ENCODE measurements around a stretch of chr6.

DNA sequence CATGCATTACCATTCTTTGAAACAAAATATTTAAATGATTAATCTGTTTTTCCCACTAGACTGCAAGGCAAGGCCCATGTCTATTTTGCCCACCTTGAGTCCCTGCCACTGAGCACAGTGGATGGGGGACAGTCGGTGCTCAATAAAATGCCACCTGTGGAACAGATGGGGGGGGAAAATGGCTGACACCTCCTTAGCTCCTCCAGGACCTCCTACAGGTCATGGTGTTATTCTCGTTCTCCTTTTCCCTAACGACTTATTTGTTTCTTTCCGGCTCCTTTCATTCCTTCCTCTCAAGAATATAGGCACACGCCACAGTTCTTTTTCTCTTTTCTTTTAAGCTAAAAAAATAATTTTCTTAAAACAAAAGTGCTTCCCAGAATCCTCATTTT, 1.3 kb upstream of the RNASET2 start:
- PRO-cap, result unidirectional peak, minus-strand start at position 167 of the sequence

GRCh38 chr6:167047535-167047998, 48.4 kb downstream of the CEP43 start:
- PRO-cap, result no peak

DNA sequence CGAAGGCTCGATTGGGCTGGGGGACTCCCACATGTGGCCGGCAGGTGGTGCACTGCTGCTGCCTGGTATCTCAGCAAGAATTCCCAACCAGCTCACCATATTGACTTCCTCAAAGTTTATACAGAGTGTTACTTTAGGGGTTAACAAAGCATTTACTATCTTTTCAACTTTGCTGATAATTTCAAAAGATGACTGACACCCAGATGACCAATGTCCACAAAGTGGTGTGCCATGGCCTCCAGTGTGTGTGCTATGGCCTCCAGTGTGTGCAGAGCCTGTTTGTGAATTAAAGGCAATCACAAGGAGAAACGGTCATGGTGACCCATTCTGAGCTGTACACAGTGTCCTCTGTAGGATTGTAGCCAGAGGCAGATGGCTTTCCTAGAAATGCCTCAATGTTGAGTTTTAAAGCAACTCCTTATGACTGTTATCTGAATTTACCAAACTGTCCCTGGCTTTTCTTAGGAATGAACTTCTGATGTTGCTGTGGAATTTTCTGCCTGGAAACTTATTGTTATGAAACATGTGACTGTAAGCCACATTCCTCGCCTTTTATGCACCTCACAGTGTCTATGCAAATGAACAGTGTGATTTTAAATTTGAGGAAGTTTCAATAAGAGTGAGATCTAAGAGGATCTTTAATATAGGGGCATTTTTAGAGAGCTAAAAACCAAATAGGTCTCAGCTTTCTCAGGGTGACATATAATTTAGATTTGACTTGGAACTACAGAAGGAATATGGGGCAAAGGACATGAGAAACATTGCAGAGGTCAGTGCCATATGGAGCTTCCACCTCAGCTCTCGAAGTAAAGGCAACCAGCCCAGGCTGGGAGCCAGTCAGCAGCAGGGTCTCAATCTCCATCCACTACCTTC, 2.4 kb upstream of the CCR6 start:
- PRO-cap, result no peak

DNA sequence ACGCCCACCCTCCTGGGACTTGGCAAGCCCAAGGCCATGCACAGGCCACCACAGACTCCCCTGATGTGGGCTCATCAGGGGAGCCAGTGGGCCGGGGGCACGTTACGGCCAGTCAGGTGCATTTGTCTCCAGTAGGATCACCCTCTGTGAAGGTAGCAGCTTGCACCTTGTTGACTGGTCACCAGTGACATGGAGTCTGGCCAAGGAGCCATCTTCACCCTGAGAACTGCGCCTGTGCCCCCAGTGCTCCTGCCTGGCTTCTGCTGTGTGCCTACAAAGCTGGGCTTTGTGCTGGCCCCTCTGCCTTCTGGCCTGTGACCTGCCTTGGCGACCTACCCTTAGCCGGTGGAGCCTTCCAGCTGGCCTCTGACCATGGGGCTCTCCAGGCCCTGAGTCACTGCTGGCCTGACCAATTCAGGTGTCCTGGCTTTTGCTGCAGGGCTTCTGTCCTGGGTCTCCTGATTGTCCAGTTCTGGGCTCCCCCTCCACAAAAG, 14.1 kb upstream of the UNC93A start:
- PRO-cap, result no peak

DNA sequence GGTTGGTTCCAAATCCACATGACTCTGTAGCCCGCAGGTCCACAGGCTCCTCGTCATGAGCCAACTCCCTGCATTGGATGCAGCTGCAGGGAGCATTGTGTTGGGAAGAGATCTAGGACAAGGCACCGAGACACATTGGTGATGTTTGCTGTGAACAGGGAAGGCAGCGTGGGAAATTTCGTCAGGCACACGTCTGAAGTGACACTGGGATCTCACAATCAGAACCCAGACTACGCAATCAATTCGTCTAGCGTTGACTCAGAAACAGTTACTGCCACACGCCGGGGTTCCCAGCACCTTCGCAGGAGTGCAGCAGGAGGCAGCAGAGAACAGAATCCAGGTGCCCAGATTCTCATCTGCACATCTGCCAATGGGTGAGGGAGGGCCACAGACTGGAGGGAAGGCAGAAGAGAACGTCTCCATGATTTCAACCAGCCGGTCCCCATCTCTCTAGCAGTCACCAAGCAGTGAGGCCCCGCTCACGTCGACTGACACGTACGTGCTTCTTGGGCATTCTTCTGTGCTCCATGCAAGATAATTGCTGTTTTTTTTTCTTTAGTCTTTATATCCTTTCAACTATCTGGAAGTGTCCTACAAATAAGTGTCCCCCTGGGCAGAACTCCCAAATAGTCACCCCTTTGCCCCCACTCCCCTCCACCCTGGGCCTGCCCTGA, 177.1 kb downstream of the TTLL2 start:
- PRO-cap, result no peak

DNA sequence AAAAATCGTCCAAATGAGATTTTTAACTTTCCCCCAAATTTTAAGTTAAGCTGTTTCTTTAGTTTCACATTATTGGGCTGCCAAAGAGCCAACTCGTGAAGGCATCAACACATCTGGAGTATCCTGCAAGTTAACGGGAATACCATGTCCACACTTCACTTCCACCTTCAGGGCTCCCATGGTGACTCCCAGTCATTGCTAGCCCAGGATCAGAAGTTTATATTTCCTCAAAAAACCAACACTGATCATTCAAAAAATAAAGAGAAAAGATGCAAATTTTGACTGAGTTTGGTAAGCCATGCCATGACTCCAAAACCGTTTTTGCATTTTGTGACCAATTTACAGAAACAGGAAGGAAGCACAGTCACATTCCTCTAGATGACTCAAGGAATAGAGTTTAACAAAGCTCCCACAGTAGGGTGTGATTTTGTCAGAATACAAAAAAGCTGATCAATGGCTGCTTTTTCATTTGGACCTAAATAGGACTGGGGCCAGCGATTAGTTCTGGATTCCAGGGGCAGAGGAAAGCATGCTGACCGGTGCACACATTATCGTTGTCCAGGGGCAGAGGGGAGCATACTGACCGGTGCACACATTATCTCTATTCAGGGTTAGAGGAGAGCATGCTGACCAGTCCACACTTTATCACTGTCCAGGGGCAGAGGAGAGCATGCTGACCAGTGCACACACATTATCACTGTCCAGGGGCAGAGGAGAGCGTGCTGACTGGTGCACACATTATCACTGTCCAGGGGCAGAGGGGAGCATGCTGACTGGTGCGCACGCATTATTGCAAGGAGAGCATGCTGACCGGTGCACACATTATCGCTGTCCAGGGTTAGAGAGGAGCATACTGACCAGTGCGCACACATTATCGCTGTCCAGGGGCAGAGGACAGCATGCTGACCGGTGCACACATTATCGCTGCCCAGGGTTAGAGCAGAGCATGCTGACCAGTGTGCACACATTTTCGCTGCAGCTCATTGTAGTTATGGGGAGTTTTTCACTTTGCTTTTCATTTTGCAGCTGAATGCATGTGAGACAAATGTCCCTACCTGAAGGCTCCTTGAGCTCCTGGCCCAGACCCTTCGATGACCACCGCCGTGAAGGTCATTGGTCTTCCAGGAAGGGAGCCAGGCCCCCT, 179.2 kb upstream of the AFDN start:
- PRO-cap, result no peak

DNA sequence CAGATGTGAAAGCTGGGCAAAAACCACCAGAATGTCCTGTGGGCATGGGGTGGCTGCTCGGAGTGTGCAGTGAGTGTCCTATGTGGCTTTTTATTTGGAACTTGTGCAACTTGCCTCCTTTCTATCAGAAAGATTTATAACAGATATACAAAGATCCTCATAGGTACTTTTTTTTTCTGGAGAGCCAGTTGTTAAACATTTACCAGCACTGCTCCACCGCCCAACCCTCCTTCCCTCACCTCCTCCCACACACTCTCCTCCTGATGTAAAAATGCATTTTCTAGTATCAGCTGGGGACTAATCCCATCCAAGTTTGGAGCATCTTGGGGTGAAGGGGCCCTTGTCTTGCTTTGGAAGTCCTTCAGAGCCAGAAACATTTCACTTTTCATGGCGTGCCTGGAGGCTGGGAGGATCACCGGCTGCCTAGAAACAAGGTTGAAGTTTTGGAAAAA, 165.3 kb upstream of the AFDN start:
- PRO-cap, result no peak

- PRO-cap, result no peak
These were observed 148.7 kb upstream of the AFDN start for GRCh38 chr6:167678037-167678315.

DNA sequence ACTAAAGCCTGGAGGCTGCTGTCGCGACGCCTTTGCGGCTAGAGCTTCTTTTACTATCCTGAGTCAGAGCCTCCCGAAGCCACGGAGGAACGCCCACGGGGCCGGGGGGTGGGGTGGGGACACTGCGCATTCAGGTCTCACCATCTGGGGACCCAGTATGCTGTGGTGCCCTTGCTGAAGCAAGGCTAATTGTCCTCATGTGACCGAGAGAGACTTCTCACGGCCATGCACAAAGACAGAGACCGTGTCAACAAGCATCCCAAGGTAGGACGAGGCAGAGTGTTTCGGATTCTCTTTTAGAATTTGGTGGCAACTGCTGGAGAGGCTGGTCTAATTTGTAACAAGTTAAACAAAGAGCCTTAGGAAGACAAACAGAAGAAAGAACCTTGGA, 38.4 kb upstream of the AFDN start:
- PRO-cap, result no peak

DNA sequence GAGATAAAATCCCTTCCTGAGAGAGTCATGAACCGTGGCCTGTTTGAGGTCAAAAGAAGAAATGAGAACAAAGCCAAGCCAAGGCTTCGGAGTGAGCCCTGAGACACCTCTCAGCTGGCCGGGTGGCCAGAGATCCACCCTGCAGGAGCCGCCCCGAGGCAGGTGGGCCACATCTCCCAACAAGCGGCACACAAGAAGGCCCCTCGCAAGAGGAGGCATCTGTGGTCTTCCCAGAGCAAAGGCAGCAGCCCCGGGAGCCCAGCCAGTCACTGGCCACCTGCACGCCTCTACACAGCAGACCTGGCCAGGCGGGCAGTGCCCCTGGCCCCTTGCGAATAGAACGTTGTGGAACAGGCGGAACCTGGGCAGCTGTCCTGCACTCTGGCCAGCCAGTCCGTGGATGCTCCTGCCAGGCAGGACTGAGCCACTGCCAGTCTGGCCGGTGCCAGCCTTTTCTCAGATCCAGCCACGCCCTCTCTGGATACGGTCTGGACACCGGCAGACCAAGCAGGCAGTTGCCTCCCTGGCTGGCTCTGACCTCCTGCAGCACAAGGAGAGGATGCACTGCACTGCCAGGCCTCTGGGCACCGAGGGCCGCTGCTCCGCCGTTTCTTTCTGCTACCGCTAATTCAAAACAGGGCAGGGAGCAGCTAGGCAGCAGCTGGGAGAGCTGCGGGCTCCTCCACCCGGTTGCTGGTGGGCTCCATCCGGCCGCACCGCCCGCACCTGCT, 30.7 kb upstream of the AFDN start:
- PRO-cap, result no peak

GRCh38 chr6:167825370-167826213, 1.1 kb upstream of the AFDN start:
- PRO-cap, result bidirectional peak, plus-strand start at chr6:167825923, minus-strand start at chr6:167825881

- PRO-cap, result no peak
These were observed 37.8 kb downstream of the AFDN start for GRCh38 chr6:167864219-167865133.

DNA sequence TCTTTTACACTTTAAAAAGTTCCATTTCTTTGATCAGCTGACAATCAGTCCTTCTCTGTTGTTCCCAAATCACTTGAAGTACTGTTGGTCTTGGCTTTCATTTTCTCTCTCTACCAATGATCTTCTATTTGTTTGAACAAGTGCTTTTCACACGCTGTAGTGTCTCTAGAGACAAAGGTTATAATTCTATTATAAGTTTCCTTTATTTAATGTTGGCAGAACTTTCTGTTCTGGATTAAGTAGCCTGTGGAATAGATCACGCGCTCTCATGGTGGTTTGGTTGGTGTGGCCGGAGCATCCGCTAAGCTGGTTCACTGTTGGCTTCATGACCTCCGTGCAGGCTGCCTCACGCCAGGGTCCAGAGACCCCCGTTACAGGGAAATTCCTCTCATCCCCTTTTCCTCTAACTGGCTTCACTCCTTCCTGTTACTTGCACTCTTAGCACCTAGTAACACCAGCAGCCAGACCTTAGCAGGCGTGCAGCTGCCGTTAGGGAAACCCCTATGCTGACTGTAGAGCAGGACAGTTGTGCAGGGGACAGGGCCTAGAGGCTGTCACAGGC, 30.9 kb upstream of the KIF25 start:
- PRO-cap, result no peak

- PRO-cap, result no peak
These were observed 24.3 kb downstream of the FRMD1 start for GRCh38 chr6:168054646-168055150.

GRCh38 chr6:168208952-168209592, 110.5 kb downstream of the DACT2 start:
- PRO-cap, result bidirectional peak, plus-strand start at chr6:168209172, minus-strand start at chr6:168209011

GRCh38 chr6:168270761-168271401, 48.7 kb downstream of the DACT2 start:
- PRO-cap, result no peak

DNA sequence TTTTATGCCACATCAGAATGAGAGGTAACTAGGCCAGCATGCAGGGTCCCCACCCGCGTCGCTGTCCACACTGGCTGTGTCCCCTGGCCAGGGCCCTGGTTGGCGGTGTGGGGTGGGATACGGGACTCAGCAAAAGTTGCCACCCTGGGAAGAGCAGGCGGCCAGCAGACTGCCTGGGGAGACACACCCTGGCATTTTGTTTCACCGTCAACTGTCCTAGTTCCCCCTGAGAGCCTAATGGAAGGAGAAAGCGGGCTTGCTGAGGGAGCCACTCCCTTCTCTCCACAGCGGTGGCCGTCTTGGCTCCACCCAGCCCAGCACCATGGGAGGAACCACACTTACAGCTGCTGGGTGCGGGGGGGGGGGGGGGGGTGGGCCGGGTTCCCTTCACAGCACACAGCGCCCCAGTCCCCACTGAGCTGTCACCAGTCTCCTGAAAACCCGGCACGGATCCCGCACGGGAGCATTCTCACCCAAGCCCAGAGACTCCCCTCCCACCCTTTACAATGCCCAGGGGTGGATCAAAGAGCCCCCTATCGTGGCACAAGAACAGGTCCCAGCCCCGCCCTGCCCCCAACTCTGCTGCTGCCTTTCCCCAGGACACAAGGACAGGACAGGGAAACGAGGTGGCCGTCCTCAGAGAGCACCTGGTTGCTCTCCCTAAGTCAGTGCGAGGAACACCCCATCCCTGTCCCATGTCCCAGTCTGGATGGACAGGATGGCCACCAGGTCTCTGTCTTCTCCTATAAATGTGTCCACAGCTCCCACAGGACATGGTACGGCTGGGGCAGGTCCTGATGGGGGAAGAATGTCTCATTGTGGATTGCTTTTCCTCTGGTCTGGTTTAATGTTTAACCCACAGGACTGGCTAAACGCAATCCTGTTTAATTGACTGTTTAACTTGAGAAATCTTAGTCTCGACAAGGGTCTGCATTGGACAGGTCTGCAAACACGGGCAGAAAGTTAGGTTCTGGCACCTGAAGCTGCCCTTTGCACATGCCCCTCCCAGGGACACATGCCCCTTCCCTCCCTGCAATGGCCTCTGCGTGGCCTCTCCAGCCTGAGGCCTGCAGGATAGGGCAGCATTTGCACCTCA, 45.5 kb downstream of the DACT2 start:
- PRO-cap, result unidirectional peak, minus-strand start at position 239 of the sequence; bidirectional peak, plus-strand start at position 601 of the sequence, minus-strand start at position 412 of the sequence; bidirectional peak, plus-strand start at position 914 of the sequence, minus-strand start at position 804 of the sequence

- PRO-cap, result no peak
These were observed 6.1 kb downstream of the DACT2 start for GRCh38 chr6:168313346-168314025.

DNA sequence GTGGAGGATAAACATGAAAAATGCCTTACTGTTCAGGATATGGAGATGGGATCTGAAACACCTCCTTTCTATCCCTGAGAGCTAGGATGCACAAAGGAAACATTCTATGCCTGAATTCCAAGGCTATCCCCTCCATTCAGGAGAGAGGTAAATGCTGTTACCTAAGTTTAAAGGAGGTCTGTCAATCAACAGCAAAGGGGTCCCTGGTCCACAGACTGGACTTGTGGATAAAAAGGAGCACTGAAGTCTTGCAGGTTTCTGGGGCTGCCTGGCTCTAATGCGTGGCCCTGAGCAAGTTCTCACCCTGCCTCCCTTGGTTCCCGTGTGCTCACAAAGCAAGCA, 4.9 kb downstream of the DACT2 start:
- PRO-cap, result no peak

GRCh38 chr6:168412826-168413199, 28.2 kb upstream of the SMOC2 start:
- PRO-cap, result no peak